SUDHL5 (cell line): Measurements from ENCODE around the genes BMP10, ANXA4 and ASPRV1.

GRCh38 chr2:68737684-68738219 lies 3.1 kb downstream of the ARHGAP25 start:
- PRO-cap = no peak

GRCh38 chr2:68802788-68803402 lies 68.3 kb downstream of the ARHGAP25 start:
- PRO-cap = no peak

DNA sequence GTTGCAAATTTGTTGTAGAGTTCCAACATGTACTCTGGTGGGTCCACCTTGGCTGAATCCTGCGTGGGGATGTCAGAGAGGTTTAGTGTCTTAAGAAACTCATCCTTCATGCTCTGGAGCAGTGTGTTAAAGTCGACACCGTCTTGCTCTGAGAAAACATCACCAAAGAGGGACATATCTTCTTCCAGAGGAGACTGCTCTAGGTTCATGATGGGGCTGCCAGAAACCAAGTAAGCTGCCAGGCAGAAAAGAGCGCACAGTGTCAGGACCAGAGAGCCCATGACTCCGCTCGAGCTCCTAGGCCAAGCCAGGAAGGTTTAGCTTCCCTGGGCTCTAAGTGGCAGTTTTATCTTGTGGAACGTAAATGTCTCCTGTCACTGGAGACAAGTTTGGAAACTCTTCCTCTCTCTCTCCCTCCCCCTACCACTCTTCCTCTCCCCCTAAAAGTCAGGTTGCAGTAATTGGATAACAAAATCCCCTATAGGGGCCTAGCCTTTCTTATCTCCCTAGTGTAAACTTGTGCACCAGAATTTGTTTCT lies at the start of gene BMP10:
BMP10 (minus strand) TSS at position 320 of the 539 bp plus-strand sequence.
- PRO-cap = no peak

GRCh38 chr2:68977751-68978493 lies 3.5 kb downstream of the GKN1 start:
- PRO-cap = no peak

DNA sequence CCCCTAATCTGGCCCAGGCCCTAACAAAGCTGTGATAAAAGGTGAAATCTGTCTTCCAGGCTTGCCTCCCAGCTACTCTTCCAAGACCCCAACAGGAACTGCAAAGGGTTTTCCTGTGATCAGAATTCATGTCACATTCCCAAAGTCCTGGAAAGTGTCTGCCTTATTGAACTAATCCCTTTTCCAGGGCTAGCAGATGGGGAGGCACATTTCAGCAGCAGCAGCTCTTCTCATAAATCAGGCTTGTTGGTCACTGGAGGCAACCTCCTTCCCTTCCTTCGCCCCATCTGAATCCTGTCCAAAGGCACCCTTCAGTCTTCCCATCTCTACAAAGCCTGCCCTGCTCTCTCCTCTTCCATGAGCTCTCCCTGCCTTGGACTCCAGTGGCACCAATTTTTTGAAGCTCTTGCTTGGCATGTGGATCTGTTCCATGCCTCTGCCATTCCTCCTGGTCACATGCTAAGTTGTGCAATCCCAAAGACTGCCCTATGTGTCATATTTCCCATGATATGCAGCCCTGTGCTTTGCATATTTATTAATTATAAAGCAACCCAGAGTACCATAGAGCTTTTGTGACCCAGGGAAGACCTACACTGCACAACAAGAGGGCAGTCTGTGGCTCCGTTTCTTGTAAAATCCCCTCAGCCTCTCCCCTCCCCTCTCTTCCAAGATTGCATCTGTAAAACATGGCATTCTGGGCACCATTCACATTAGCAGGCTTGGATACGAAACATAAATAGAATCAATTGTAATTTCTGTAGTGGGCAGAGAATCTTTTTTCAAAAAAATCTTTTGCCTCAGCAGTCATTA lies 70.3 kb downstream of the ANTXR1 start:
- PRO-cap = no peak

DNA sequence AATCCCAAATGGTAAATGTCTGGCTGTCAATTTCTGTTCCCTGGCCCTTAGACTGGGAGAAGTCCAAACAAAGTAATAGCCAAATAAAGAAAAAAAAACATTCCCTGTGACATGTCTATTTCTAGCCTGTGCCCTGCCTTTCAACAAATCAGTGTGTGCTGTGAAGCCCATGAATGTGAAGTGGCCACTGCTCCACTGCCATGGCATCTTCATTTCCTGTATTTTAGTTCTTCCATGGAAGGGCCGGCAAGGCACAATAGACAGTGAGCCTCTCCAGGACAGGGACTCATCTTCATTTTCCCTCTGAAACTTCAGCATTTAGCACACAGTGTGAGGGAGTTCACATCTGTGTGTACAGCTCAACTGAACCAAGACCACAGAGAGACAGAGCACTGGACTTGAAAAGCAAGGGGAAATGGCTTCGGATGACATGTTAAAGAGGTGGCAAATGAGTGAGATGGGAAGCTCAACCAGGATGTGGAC lies 140.0 kb downstream of the ANTXR1 start:
- PRO-cap = no peak

GRCh38 chr2:69245756-69246804 lies 140.9 kb downstream of the GFPT1 start:
- PRO-cap = no peak

GRCh38 chr2:69325306-69326110 lies 61.5 kb downstream of the GFPT1 start:
- PRO-cap = no peak

GRCh38 chr2:69348463-69349164 lies 38.4 kb downstream of the GFPT1 start:
- PRO-cap = no peak

DNA sequence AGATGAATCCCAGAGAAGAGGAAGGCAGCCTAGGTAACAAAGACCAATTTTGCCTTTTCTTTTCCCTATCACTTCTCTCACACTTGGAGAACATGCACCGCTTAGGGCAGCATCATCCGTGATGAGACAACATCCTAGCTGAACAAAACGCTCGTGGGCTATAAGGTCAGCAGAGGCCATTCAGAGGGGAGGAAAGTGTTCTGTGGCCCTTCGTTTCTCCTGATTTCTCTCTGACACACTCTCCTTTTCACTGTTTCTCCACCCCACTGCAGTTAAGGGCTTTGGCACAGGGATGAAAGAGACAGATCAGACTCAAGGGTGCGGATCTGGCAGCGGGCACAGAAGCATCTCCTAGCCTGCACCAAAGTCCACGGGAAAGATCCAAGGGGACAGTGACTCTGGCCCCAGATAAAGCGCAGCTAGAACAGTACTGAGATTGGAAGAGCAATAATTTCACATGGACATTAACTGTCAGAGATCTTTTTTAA lies 2.4 kb downstream of the AAK1 start:
- PRO-cap = no peak

- PRO-cap = no peak
These were observed 2.4 kb upstream of the AAK1 start for GRCh38 chr2:69645827-69646388.

- PRO-cap = no peak
These were observed 48.4 kb upstream of the ANXA4 start for GRCh38 chr2:69693308-69694086.

- PRO-cap = no peak
These were observed 17.2 kb upstream of the ANXA4 start for GRCh38 chr2:69724693-69725075.

DNA sequence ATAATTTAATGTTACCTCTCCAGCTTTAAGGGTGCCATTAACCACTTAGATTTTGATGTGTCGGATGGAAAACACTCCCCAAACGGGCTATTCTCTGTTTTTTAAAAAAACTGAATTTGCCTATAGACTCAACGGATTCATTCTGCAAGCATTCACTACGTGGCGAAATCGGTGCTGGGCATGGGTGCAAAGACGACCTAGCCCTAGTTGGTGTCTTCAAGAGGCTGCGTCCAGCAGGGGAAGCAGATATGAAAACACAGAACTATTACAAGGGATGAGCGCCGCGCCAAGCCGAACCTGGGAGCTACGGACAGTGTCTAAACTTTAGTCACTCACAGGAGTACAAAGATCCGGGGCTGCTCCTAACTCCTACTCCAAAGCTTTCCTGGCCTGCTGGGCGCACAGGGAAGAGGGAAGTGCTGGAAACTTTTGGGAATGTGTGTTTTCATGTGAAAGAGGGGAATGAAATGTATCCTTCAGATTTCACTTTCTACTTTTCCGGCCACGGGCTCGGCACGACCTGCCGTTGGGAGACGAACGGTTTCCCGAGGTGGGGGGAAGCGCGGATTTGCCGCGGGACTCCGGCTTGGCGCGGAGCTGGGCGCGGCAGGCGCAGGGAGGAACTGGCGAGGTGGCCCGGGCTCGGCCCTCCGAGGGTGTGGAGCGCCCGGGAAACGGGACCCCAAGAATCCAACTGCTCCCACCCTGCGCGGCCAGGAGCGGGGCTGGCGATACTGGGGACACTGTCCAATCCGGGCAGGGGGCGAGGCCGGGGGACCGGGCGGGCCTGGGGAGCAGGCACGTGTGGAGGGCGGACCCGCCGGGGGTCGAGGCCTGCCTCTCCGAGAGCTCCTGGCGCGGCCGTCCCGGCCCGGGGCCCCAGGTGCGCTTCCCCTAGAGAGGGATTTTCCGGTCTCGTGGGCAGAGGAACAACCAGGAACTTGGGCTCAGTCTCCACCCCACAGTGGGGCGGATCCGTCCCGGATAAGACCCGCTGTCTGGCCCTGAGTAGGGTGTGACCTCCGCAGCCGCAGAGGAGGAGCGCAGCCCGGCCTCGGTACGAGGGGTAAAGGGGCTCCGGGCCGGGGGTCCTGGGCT lies at the start of gene ANXA4:
ANXA4 (plus strand) TSS at position 1,016 of the 1,098 bp plus-strand sequence.
- PRO-cap = unidirectional peak, plus-strand start at position 151 of the sequence

DNA sequence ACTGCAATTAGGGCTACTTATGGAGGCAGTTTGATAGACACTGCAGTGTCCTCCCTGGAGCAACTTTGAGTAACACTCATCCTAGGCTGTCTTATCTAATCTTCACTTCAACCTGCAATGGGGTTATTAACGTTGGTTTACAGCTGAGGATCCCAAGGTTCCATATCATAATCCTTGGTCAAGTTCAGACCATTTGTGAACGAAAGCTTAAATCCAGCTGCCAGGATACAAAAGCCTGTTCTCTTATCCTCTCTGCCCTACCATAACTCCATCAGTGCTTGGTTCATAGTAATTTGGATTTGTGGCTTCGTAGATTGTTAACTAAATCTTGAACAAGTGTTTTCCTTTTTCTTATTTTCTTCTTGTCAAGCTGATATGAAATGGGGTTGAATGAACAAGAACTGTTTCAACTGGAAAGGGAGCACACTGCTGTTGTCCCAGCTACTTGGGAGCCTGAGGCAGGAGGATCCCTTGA lies 2.6 kb downstream of the ANXA4 start:
- PRO-cap = no peak

GRCh38 chr2:69762739-69763630 lies 21.1 kb downstream of the ANXA4 start:
- PRO-cap = no peak

- PRO-cap = no peak
These were observed at the start of gene ASPRV1 for GRCh38 chr2:69961034-69961996. Gene ASPRV1, minus strand, starts transcription at chr2:69961631.

DNA sequence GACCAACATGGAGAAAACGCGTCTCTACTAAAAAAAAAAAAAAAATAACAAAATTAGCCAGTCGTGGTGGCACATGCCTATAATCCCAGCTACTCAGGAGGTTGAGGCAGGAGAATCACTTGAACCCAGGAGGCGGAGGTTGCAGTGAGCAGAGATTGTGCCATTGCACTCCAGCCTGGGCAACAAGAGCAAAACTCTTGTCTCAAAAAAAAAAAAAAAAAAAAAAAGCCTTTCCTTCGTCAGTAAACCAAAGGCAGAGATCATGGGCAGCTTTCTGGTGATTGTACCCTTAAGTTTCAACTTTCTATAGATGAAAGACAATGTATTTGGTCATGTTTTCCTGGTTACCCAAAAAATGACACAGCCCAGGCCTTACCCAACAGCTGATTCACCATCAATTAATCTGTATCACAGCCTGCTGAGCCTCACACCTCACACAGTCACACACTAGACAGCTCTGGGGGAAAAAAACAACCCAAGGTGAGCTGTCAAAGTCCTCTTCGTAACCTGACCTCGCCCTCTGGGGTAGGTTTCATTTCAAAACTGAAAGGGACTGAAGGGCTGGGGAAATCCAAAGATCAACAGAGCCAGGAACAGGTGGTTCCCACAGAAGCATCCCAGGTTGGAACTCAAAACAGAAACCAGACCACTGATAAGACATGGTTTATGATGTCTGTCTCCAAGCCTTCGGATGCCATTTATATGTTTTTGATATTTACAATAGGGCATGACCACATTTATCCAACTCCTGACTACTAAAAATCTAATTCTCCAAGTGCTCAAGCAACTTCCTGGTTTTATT lies 18.3 kb upstream of the PCBP1 start:
- PRO-cap = no peak

- PRO-cap = no peak
These were observed 17.4 kb downstream of the PCBP1 start for GRCh38 chr2:70104600-70105137.

GRCh38 chr2:70122765-70123775 lies 35.8 kb downstream of the PCBP1 start:
- PRO-cap = no peak